ENCODE data around the genes SMIM34 and CBR3.

DNA sequence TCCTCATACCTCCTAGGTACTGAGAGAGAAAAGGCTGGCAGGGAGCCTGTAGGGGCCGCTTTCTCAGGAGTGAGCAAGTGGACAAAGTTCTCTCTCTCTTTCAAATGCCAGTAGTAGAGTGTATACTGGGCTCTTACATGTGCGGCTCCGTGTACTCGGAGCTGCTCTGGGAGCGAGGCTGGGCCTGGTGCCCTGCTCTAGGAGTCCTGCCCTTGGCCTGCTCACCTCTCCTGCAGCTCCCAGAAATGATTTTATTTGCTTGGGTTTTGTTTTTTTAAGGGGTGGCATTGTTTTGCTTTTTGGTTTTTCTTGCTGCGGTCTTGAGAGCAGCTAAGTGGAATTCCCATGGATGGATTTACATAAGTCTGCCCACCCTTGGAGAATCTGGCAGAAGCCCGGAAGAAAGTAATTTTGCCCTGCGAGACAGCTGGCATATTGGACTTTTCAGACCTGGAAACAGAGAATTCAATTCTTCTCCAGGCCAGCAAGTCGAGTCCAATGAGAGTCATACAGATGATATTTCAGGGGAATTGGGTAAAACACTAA, 91.0 kb downstream of the ATP5PO start:
- PRO-cap, 4 experiments = no peak in any of the 4 experiments
- RAMPAGE, long total RNA, 2 experiments = no peak in any of the 2 experiments
- RRBS = no CpG with 5 or more reads among the region's 9 CpGs

- PRO-cap, 4 experiments = no peak in any of the 4 experiments
- RAMPAGE, long total RNA, 2 experiments = no peak in any of the 2 experiments
- RRBS = no CpG with 5 or more reads among the region's 5 CpGs
Observed at GRCh38 chr21:33936234-33936959, 20.8 kb upstream of the ATP5PO start.

DNA sequence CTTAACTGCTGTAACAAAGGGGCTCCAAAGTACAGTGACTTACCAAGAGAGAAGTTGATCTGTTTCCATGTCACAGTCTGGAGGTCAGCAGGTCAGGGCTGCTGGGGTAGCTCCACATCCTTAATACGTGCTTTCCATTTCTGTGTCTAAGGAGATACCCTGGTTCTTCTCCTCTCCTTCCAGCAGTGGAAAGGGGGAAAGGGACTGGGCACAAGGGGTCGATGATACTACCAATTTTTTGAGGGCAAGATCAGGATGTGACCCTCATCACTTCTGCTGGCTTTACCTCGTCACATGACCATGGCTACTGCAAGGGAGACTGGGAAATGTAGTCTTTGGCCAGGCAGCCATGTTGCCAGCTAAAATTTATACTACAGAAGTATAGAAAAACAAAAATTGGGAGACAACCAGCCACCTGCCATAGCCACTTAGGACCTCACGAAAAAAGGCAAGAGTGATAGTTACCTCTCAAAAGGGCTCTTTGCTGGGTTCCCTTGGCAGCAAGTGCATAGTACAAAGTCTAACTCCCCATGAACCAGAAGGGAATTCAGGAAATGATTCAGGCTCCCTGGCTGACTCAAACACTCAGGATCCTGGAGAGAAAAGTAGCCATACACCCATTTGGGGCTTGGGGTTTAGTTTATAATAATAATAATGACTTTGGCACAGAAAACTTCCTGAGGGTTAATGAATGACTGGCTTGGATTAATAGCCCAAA, 52.7 kb upstream of the ATP5PO start:
- PRO-cap, 4 experiments = no peak in any of the 4 experiments
- RAMPAGE, long total RNA, 2 experiments = no peak in any of the 2 experiments
- RRBS = no CpG with 5 or more reads among the region's 4 CpGs

GRCh38 chr21:34075694-34076518, 2.5 kb downstream of the MRPS6 start:
- PRO-cap, 4 experiments = peak in 2 of 4 experiments; most common minus-strand start chr21:34076212 (in 1)
- RAMPAGE, long total RNA, 2 experiments = no peak in any of the 2 experiments
- RRBS = no CpG with 5 or more reads among the region's 9 CpGs

DNA sequence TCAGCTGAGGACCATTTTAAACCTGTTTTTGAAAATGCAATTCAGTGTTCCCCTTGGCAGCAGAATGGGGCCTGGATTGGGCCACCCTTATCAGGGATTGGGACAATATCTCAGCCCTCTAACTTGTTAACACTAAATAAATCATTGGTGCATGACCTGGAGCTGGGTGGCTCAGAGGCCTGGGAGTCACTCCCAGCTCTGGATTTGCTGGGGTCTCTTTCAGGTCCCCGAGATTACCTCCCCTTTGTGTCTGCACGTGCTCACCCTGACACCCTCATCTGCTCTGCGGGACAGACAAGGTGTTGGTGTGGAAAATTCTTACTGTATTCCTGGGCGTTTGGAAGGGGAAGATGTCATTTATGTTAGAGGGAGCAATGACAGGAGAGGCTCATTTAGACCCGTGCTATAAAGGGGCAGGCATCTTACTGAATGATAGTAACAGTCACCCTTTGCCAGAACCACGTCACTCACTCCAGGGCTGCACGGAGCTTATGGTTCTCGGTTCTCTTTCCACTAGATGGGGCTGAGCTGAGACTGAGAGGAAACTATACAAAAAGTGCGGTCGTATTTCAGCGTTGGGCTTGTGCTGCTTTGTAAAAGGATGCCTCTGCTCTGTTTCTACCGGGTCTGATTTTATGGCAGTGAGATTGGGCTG, 55.5 kb downstream of the MRPS6 start:
- PRO-cap, 4 experiments = no peak in any of the 4 experiments
- RAMPAGE, long total RNA, 2 experiments = no peak in any of the 2 experiments
- RRBS = no CpG with 5 or more reads among the region's 12 CpGs

GRCh38 chr21:34202982-34203554, 129.7 kb downstream of the MRPS6 start:
- PRO-cap, 4 experiments = no peak in any of the 4 experiments
- RAMPAGE, long total RNA, 2 experiments = no peak in any of the 2 experiments
- RRBS = no CpG with 5 or more reads among the region's 11 CpGs

- PRO-cap, 4 experiments = no peak in any of the 4 experiments
- RAMPAGE, long total RNA, 2 experiments = no peak in any of the 2 experiments
- RRBS = no CpG with 5 or more reads among the region's 6 CpGs
Observed at GRCh38 chr21:34423689-34424271, at the start of gene SMIM34. Gene SMIM34, minus strand, starts transcription at chr21:34423951.

DNA sequence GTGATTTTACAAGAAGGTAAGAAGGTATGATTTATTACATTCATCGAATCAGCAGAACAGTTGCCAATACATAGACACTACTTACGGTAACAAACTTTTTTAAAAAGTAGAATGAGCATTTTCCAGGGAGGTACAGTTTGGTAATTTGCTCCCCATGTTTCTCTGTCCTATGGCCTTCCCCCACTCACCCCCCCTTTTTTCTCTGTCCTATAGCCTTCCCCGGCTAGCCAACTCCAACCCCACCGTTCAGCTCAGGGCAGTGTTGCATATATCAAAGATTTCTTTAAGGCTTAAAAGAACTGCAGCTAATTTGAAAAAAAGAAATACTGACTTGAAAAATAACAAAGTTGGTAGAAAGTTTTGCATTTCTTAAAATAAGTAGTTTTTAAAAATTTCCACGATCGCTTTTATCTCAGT, 12.2 kb upstream of the KCNE1 start:
- PRO-cap, 4 experiments = no peak in any of the 4 experiments
- RAMPAGE, long total RNA, 2 experiments = no peak in any of the 2 experiments
- RRBS = no CpG with 5 or more reads among the region's 6 CpGs

- PRO-cap, 4 experiments = peak in 4 of 4 experiments; most common plus-strand start chr21:34527124 (in 3); most common minus-strand start chr21:34526822 (in 2)
- RAMPAGE, long total RNA, 2 experiments = no peak in any of the 2 experiments
- RRBS = no CpG with 5 or more reads among the region's 15 CpGs
Observed at GRCh38 chr21:34526260-34527411, 14.6 kb upstream of the KCNE1 start.

- PRO-cap, 4 experiments = no peak in any of the 4 experiments
- RAMPAGE, long total RNA, 2 experiments = no peak in any of the 2 experiments
- RRBS = no CpG with 5 or more reads among the region's 13 CpGs
Observed at GRCh38 chr21:34592005-34592622, 22.8 kb downstream of the RCAN1 start.

GRCh38 chr21:34690345-34690911, 21.6 kb downstream of the CLIC6 start:
- PRO-cap, 4 experiments = peak in 1 of 4 experiments; most common plus-strand start chr21:34690662 (in 1)
- RAMPAGE, long total RNA, 2 experiments = no peak in any of the 2 experiments
- RRBS = no CpG with 5 or more reads among the region's 5 CpGs

- PRO-cap, 4 experiments = no peak in any of the 4 experiments
- RAMPAGE, long total RNA, 2 experiments = no peak in any of the 2 experiments
- RRBS = no CpG with 5 or more reads among the region's 7 CpGs
Observed at GRCh38 chr21:34800945-34801620, 132.3 kb downstream of the CLIC6 start.

DNA sequence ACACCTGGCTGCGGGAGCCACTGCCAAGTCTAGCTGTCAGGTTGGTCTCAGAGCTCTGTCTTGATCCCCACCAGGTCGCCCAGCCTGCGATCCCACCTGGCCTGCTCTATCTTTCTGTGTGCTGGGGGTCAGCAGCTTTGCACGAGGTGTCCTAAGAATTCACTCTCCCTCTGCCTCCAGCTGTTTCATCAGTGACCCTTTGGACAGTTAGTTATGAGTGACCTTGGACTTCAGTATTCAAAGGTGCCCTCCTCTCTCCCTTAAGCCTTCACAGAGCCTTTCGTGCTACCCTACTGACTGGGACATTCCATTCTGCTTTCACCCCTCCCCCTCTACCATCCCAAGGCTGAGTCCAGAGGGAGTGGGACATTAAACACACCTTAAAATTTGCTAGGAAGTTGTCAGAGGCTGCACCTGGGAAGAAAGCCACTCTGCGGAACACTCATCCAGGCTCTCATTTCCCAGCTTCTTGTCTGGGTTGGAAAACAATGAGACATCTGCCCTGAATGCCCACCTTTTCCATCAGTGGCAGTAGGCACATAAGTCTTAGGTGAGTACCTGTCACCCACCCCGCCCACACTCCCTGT, 171.9 kb downstream of the CLIC6 start:
- PRO-cap, 4 experiments = no peak in any of the 4 experiments
- RAMPAGE, long total RNA, 2 experiments = no peak in any of the 2 experiments
- RRBS = no CpG with 5 or more reads among the region's 7 CpGs

DNA sequence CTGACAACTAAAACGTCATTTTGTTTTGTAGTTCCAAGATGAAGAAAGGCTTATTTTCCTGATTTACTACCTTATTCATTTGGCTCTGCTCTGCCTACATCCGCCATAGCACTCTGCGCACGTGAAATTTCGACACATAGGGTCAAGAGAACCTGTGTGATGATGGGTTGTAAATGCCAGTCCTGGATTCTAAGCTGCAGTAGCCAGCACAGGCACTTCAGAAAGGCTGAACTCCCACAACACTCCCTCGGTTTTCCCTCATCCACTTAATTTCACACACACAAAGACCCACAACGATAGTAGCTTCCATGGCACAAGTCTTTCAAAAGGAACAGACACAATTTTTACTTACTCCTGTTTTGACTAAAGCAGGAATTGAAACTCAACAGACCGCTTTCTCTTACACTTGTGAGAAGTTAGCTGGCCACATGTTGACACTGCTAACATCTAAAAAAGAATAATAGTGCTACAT, 1.3 kb upstream of the RUNX1 start:
- PRO-cap, 4 experiments = no peak in any of the 4 experiments
- RAMPAGE, long total RNA, 2 experiments = no peak in any of the 2 experiments
- RRBS = no CpG with 5 or more reads among the region's 8 CpGs

GRCh38 chr21:35211636-35212040, 162.5 kb upstream of the RUNX1 start:
- PRO-cap, 4 experiments = no peak in any of the 4 experiments
- RAMPAGE, long total RNA, 2 experiments = no peak in any of the 2 experiments
- RRBS = no CpG with 5 or more reads among the region's 4 CpGs

- PRO-cap, 4 experiments = no peak in any of the 4 experiments
- RAMPAGE, long total RNA, 2 experiments = no peak in any of the 2 experiments
- RRBS = no CpG with 5 or more reads among the region's 4 CpGs
Observed at GRCh38 chr21:35273337-35273837, 224.3 kb upstream of the RUNX1 start.

- PRO-cap, 4 experiments = no peak in any of the 4 experiments
- RAMPAGE, long total RNA, 2 experiments = no peak in any of the 2 experiments
- RRBS = no CpG with 5 or more reads among the region's 1 CpG
Observed at GRCh38 chr21:35814946-35815360, 245.4 kb downstream of the SETD4 start.

DNA sequence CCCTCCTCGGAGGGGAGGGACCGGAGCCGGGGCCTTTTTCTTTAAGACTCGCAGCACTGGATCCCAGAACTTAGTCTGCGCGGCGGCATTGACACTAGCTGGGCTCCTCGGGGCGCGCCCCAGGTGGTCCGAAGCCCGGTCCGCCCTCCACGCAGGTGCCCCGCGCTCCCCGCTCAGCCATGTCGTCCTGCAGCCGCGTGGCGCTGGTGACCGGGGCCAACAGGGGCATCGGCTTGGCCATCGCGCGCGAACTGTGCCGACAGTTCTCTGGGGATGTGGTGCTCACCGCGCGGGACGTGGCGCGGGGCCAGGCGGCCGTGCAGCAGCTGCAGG, at the start of gene CBR3:
Gene CBR3, plus strand, starts transcription at position 66 of the 333 bp plus-strand sequence.
- PRO-cap, 4 experiments = peak in 4 of 4 experiments; most common plus-strand start position 73 of the sequence (in 4); most common minus-strand start position 255 of the sequence (in 2)
- RAMPAGE, long total RNA, 2 experiments = start-site peak on the plus strand in 1 of 2 experiments, centred at position 72 of the sequence, 63 reads per replicate
- RRBS = 1% methylated on average over 19 of the region's 36 CpGs

DNA sequence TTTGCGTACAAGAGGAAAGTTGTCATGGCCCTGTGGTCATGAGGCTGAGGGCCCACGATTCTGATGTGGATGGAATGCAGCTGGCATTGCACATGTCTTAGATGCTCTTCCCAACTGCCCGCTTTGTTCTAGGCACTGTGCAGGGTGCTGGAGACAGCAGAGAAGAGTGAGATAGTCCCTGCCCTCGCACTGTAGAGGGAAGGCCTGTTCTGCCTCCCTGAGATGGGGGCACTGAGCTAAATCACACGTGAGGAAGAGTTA, 40.7 kb downstream of the DOP1B start:
- PRO-cap, 4 experiments = no peak in any of the 4 experiments
- RAMPAGE, long total RNA, 2 experiments = no peak in any of the 2 experiments
- RRBS = no CpG with 5 or more reads among the region's 5 CpGs

DNA sequence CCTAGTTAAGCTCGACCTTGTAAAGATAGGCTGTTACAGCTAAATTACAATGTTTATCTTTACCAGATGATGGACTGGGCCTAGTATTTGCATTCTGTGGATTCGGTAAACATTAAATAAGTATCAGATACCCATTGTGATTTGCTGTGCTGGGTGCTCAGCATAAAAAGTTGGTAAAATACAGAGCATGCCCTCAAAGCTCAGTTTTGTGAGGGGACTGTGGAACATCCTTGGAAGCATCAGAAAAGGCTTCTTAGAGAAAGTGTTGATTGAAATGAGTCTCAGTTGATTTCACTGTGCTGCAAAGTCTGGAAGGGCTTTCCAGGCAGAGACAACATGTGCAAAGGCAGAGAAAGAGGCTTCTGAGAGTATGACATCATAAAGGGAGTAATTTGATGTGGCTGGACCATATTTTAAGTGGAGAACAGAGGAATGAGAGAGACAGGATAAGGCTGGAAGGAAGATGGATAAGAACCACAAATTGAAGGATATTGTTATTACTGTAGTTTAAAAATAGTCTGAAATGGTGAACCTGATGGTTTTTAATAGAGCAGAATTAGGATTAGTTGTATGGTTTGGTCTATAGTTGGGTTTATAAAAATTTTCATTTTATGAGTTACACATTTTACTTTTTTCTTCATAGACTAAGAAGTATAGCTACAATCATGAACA, 27.6 kb downstream of the MORC3 start:
- PRO-cap, 4 experiments = no peak in any of the 4 experiments
- RAMPAGE, long total RNA, 2 experiments = no peak in any of the 2 experiments
- RRBS = no CpG with 5 or more reads among the region's 2 CpGs

All from uterus (tissue), 7 donors.